ENCODE measurements around a stretch of chr9.

DNA sequence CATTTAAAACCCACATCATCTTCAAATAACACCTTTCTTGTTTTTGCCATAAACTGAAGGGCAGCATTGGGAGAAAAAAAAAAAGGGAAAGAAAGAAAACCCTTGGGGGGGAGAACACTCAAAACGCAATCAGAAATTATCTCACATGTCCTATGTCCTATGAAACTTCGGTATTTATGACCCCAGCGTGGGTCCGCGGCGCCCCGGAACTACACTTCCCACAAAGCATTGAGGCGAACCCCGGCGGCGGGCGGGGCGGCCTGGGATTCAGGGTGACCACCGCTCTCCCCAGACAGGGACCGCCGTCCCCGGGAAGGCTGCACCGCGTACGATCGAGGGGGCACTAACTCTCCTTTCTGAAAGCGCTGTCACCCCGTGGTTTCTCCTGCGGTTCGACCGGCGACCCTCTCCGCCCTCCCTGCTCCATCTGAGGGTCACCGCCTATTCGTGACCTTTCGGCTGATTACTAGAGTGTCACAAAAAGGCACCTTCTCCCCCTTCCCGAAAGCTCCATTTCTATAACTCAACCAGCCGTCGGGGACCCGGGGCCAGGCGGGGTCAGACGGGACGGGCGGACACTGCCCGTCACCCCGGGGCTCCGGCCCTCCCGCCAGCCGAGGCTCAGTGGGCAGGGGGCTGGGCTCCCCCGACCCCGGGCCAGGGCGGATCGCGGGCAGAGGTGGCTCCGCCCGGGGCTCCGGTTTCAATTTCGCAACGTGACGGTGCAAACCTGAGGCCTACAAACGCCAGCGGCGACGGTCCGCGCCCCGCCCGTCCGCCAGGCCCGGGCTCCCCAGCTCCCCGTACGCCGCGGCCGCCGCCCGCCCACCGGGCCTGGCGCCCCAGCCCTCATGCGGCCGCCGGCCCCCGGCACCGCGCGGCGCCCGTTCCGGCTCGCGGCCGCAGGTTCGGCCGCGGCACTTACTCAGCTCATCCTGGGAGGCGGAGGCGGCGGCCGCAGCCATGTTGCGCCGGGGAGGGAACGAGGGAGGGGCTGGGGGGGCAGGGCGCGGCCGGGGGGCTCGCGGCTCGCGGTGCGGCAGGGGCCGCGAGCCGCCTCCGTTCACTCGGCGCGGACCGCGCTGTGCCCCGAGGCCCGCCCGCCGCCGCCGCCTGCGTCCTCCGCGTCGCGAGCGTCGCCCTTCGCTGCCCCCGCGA is 1.2 kb downstream of the ECPAS start:
- RRBS: 2% methylated on average over 69 of the region's 130 CpGs

DNA sequence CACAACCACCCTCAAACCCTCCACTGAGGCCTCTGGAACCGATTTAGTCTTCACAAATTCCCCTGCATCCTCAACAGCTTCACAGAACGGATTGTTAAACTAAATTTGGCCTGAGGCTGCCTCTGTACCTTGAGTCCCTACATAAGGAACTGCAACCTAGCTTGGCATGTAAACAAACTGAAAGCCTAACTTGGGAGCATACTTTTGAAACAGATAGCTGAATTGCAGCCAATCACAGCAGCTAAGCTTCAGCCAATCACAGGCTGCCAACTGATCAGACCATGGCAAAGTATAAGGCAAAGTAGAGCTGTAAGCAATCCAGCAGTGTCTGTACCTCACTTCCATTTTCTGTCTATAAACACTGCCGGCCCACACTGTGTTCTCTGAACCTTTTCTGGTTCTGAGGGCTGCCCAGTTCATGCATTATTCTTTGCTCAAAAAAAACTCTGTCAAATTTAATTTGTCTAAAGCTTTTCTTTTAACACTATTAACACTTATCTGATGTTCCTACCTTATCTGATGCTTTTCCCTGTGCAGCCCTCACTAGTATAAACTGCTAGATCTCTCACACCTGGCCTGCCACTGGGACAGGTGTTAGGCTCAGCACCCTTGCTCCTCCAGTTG is 8.9 kb upstream of the ZNF483 start:
- RRBS: no CpG with 5 or more reads among the region's 3 CpGs

DNA sequence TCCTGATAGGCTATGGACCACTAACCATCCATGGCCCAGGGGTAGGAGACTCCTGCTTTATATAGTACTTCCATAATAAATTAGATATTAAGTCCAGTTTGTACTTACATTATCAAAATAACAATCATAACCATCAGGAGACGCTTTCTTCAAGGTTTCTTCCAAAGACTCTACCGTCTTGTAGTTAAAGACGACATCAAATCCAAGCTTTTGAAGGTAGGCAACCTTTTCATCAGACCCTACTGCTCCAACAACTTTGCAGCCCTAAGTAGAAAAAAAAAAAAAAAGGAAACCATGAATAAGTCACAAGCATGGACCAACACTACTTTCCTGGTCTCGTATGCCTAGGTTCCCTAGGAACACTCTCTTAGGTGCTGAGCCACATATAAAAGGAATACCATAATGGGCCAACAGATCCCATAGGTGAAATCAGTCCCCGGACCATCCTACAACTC is 20.7 kb downstream of the PTGR1 start:
- RRBS: no CpG with 5 or more reads among the region's 5 CpGs

- RRBS: no CpG with 5 or more reads among the region's 7 CpGs
Measured at GRCh38 chr9:111662900-111663753, 1.7 kb downstream of the GNG10 start.

GRCh38 chr9:111974200-111975024 is 77.8 kb downstream of the UGCG start:
- RRBS: no CpG with 5 or more reads among the region's 10 CpGs

DNA sequence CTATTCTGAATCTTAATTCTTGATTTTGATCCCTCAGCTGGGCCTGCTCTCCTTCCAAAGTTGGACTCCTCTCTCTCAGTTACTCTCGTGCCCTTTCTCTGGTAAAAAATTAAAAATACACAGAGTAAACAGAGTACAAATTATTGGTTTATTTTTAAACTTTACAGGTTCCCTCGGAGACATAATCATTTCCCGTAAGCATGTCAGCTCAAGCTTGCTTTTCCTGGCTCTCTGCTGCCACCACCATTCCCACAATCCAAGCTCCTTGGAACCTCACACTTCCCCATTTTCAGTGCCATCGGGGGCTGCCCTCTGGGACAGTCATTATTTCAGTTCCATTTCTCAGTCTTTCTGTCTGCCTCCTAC is 125.5 kb downstream of the UGCG start:
- RRBS: no CpG with 5 or more reads among the region's 4 CpGs

- RRBS: no CpG with 5 or more reads among the region's 15 CpGs
Measured at GRCh38 chr9:112074171-112075368, 100.5 kb downstream of the SUSD1 start.

- RRBS: no CpG with 5 or more reads among the region's 4 CpGs
Measured at GRCh38 chr9:112095299-112095864, 79.7 kb downstream of the SUSD1 start.

- RRBS: no CpG with 5 or more reads among the region's 22 CpGs
Measured at GRCh38 chr9:112378580-112379263, 1.2 kb upstream of the HSDL2 start.

GRCh38 chr9:112746887-112747730 is 3.5 kb upstream of the SNX30 start:
- RRBS: no CpG with 5 or more reads among the region's 9 CpGs

DNA sequence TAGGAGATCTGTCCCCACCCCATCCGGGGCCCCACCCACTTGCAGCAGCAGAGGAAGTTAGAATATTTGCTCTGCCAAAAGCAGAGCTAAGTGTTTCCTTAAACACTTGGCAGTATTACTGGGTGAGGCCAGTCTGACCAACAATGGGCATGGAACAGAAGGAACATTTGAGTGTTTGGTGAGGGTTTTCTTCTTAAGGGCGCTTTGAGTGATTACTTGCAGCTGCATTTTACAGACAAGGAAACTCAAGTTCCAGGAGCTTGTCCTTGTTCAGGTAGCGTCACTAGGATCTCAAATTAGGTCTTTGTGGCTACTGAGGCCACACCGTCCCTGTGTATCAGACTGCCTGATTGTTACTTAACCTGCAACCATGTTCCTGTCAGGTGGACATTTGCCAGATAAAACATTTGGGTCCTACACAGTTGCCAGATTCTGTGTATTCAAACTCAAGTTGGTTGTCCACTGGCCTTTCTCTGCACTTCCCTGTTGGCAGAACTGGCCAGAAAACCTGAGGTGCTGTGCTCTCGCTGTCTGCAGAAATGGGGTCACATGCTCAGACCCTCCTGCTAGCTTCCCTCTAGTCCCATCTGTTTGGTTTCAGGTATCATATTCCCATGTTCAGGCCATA is 59.3 kb downstream of the SLC46A2 start:
- RRBS: no CpG with 5 or more reads among the region's 5 CpGs

- RRBS: no CpG with 5 or more reads among the region's 9 CpGs
Measured at GRCh38 chr9:112836270-112836785, 54.3 kb downstream of the SLC46A2 start.

DNA sequence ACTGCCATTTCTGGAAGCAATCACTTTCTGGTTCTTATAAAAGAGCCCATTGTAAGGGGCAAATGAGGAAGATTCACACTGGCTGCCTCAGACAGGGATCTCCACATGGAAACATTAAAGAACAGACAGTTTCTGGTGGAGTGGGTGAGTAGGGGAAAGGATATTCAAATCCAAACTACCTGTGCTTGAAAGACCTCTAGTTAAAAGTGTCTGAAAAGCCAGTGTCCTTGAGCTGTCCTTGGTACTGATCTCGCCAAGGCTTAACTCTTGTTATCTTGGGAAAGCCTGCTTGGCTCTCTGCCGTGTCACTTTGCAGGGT is 19.1 kb upstream of the SLC31A2 start:
- RRBS: no CpG with 5 or more reads among the region's 2 CpGs

GRCh38 chr9:113227942-113228680 is 6.8 kb downstream of the SLC31A1 start:
- RRBS: no CpG with 5 or more reads among the region's 4 CpGs

- RRBS: no CpG with 5 or more reads among the region's 5 CpGs
Measured at GRCh38 chr9:113233009-113233742, 11.8 kb downstream of the SLC31A1 start.

DNA sequence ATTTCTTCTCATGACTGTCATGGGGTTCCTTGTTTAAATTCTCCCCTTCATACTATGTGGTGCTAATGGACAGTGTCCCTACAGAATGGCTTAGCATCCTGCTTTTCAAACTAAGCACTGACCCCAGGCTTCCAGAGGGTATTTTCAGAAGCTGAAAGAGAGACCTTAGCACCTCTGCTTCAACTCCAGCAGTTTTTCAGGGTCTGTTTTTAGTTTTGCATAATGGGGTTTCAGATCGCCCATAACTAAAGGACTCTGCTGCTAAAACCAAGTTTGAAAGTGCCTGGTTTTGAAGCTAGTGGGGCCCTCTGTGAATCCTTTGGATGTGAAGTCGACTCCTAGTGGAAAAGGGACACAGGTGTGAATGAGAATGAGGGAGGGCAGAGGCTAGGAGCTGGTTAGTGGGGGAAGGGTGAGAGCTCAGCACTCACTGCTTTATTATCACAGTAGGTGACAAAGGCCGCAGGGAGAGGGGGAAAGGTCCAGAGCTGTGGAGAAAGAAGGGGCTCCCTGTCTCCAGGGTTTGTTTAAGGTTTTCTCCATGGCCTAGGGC is 3.7 kb downstream of the HDHD3 start:
- RRBS: no CpG with 5 or more reads among the region's 3 CpGs

GRCh38 chr9:113524464-113525143 is 61.1 kb downstream of the RGS3 start:
- RRBS: no CpG with 5 or more reads among the region's 6 CpGs

DNA sequence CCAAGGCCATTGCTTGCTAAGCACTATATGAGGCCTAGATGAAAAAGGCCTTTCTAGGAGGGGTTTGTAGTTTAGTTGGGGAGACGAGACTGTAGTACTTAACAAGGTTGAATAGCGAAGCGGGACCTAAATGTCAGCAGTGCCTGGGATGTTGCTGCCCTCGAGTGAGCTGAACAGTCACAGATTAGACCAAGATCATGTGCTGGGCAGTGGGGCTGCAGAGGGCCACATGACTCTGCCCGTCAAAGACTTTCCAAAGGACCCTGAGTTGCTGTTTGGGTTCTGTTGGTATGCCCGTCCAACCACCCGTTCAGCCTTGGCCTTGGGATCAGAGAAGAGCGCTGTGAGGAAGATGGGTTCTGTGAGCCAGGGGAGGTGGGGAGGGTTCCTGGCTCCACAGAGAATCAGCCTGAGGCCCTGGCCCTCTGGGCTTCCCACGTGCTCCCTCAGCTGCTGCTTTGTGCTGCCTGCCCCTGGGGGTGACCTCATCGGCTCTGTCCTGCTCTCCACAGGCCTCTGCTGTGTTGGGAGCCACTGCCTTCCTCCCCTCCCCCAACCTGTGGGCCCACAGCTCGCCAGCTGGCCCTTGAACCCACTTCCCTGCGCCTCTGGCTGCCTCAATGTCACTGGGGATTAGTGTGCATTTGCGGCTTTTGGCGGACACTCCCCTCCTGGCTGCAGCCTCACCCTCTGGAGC is 72.6 kb downstream of the RGS3 start:
- RRBS: no CpG with 5 or more reads among the region's 14 CpGs

DNA sequence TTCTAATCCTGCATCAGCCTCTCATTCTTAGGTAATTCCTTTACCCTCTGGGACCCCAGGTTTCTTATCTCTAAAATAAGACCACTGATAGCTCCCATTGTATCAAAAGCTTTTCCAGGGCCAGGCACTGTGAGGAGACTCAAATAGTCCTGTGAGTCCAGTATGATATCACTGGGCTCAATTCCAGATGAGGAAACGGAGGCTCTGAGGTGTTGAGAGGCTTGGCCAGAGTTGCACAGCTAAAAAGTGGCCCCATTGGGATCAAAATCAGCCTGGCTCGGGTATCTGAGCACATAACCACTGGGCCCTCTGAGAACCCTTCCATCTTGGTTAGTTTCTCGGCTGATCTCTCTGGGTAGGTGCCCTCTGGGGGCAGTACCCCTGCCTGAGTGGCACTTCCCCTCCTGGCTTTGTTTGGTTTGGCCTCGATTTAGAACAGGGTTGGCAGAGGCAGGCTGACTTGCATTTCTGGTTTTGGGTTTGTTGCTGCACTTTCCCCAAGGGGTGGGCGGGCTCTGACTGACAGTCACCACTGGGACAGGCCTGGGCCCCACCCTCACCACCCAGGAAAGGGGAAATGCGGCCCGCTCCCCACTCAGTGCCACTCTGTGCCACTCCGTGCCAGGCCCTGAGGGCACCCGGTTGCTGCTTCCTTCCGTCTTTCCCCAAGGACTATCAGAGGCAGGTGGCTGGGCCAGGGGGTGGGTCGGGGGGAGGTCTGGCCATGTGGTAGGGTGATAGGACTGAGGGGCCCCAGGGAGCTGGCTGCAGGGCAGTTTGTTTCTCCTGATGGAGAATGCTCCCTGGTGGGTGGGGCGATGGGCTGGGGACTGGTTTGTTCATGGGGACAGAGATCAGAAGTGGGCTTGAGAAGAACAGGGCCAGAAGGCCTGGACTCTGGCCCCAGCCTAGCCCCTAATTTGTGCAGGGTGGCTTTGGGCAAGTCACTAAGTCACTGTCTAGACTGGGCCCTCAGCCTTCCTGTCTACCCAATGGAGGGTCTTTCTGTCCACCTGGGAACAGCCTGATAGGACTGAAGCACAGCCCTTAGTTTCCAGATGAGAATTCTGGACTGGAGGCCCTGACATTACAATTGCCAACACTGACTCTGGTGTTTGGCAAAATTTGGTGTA is 117.2 kb downstream of the RGS3 start:
- RRBS: no CpG with 5 or more reads among the region's 12 CpGs

GRCh38 chr9:113593703-113594877 is 130.6 kb downstream of the RGS3 start:
- RRBS: 0% methylated on average over 1 of the region's 31 CpGs

Data from GM19240 (cell line).